Mesenchymal stem cell of adipose (primary cell): ENCODE measurements around a stretch of chr4.

- CAGE, long polyA plus RNA, result no peak
Observed at GRCh38 chr4:151198631-151199075, 78.3 kb upstream of the PRSS48 start.

GRCh38 chr4:151251638-151252795 is 24.9 kb upstream of the PRSS48 start:
- CAGE, long polyA plus RNA, result no peak

GRCh38 chr4:151257366-151258189 is 19.4 kb upstream of the PRSS48 start:
- CAGE, long polyA plus RNA, result no peak

DNA sequence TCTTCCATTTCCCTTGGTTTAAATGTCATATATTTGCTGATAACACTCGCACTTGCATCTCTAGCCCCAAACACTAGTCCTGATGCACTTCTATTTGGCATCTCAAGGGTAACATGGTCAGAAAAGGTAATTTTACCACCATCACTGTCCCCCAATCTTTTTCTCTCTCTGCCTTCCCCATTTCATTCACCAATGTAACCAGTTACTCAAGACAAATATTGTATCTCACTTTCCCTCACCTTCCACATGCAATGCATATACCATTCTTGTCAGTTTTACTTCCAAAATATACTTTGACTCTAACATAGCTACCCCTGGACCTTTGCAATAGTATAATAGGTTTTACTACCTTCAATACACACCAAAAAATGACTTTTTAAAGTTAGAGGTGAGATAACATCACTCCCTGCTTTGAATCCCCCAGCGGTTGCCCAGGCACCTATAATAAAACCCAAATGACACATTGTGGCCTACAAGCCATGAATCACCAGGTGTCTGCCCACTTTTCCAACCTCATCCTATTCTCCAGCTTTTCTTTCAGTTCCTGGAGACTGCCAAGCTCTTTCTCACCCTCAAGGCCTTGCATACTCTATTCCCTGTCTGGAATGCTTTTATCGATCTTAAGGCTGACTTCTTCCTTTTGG is 16.6 kb upstream of the PRSS48 start:
- CAGE, long polyA plus RNA, result no peak

DNA sequence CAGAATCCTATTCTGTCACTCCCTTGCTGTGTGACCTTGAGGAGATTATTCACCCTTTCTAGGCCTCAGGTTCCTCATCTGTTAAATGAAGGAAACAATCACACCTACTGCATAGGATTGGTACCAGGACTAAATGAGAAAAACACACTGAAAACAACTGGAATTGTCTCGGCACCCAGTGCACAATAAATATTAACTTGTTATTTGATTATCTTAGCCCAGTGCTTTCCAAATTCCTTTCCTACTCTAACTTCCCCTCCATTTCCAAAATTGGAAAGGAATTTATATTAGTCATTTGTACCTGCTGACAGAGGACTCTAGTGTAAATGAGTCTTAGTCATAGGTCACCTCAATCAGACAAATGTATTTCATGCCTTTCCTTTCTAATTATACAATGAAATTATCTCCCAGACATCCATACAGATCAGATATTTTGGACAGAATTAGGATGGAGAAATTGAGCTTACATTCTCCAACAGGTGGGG is 10.2 kb downstream of the SH3D19 start:
- CAGE, long polyA plus RNA, result no peak

GRCh38 chr4:151329090-151329648 is 3.8 kb upstream of the SH3D19 start:
- CAGE, long polyA plus RNA, result no peak

DNA sequence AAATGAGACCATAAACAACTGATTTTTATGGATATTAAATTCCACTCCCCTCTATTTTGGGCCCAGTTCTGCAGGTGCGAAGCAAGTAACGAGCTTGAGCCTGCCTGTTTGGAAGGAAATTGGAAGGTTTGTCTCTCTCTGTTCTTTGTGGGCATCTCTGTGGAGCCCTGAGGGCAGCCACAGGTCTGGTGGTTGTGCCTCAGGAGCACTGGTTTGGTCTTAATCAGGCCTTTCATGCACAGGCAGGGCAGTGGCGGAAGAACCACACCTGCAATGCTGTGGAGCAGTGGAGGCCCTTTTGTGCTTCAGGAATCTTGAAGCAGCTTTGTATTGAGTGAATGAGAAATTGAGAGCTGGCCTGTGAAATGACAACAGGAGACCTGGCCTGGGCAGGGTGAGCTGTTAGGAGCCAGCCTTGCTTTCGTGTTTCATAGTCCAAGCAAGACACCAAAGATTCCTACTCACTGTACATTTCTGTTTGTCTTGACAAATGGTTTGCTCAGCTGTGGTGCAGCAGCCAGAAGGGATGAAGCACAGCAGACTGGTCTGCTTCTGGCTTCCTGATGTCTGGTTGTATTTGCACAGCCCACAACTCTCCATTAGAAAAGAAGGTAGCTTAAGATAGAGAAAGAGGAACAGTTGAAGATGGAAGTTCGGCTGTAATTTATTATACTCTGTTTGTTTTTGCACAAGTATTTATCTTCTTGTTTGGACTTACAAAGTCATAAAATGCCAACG is 96.6 kb downstream of the GATB start:
- CAGE, long polyA plus RNA, result no peak

DNA sequence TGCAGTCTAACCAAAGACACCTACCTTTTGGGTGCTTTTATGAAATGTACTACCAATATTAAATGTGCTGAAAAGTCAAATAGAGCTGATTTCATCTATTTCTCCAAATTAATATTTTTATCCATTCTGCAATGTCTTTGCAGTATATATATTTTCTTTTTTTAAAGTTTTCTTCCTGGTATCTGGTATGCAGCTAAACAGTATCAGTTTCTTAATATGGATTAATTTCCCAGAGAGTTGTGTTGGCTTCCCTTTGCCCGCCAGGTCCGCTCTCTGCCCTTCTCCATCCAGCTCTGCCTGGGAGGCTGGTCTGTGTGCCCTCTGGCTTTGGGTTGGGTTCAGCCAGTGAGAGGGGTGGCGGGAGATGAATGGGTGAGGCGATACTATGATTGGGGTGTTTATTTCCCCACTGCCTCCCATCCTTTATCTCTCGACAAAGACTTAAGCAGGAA is 204.2 kb upstream of the GATB start:
- CAGE, long polyA plus RNA, result no peak

- CAGE, long polyA plus RNA, result no peak
Observed at GRCh38 chr4:152038288-152038787, 277.5 kb upstream of the GATB start.

DNA sequence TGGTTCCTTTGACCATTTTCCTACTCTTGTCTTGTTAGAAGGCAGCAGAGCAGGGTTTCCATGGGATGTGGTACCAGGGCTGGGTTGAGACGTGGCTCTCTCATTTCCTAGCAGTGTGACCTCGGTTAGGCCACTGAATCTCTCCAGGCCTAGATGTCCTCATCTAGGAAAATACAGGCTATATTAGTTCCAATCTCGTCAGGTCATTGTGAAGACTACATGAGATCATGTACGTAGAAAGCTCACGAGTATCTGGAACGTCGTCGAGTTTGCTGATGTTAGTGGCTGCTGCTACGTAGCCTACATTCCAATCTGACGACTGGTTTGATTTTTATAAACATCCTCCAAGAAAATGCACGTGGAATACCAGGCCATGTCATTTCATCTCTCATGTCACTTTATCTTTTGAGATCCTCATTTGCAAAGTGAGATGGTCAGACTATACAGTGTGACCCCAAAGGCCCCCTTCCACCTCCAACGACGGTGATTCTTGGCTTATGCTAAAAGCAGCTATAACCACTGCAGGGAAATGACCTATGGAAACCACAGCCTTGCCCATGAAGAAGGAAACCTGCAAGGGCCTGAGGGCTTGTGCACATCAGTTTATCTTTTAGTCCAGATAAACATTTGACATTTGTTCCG is 278.4 kb upstream of the GATB start:
- CAGE, long polyA plus RNA, result no peak

- CAGE, long polyA plus RNA, result no peak
Observed at GRCh38 chr4:152321986-152323328, 213.4 kb downstream of the FBXW7 start.

- CAGE, long polyA plus RNA, result no peak
Observed at GRCh38 chr4:152535440-152535693, 525 bp downstream of the FBXW7 start.

DNA sequence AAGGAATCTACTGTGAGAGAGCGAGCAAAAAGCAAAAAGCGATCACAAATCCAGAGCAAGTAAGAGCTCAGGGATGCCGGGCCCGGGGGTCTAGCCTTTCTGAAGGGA is 412 bp downstream of the TIGD4 start:
- CAGE, long polyA plus RNA, result no peak

- CAGE, long polyA plus RNA, result no peak
Observed at GRCh38 chr4:152937952-152938571, 1.9 kb downstream of the FHDC1 start.

- CAGE, long polyA plus RNA, result no peak
Observed at GRCh38 chr4:153127791-153128435, 76.3 kb upstream of the TRIM2 start.

DNA sequence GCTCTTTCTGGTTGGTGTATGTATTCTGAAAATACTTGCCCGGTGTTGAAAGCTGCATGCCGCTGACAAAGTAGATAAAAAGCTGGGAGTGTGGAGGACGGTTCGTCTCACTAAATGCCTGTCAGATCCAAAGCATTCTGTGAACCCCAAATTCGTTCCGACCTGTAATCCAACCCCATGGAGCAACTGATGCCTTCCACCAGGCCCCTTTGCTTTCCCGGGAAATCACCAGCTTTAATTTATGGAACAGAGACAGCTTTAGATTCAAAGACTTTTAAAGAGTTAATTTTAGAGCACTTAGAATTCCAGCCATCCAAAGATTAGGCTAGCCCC is 19.3 kb downstream of the TRIM2 start:
- CAGE, long polyA plus RNA, result no peak

DNA sequence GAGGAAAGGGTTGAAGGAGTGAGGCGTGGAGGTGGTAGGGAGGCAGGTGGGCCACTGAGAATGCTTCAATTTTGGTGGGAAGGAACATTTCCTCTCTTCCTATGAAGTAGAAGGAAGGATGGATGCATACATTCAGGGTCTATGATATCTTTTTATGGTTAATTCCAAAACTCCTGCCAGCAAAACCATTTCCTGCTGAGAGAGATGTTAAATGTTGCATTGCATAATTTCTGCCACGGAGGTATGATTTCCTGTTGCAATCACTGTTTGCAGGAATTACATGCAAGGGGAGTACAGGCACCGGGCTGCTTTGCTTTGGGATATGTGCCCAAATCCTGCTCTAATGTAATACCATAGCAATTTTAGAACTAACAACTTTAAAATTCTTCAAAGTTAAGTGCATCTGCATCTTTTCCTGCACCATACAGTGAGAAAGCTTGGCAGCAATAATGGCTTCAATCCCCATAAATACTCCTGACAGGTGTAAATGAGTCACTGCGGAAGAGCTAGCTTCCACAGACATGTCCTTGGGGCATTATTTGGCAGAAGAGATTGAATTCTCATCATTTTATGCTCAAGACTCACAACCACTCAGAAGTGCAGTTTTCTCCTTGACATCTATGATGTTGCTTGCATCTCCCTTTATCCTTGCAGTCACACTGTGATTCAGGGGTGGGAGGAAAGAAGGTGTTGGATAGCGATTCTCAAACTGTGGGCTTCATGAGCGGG is 29.6 kb downstream of the TRIM2 start:
- CAGE, long polyA plus RNA, result no peak

DNA sequence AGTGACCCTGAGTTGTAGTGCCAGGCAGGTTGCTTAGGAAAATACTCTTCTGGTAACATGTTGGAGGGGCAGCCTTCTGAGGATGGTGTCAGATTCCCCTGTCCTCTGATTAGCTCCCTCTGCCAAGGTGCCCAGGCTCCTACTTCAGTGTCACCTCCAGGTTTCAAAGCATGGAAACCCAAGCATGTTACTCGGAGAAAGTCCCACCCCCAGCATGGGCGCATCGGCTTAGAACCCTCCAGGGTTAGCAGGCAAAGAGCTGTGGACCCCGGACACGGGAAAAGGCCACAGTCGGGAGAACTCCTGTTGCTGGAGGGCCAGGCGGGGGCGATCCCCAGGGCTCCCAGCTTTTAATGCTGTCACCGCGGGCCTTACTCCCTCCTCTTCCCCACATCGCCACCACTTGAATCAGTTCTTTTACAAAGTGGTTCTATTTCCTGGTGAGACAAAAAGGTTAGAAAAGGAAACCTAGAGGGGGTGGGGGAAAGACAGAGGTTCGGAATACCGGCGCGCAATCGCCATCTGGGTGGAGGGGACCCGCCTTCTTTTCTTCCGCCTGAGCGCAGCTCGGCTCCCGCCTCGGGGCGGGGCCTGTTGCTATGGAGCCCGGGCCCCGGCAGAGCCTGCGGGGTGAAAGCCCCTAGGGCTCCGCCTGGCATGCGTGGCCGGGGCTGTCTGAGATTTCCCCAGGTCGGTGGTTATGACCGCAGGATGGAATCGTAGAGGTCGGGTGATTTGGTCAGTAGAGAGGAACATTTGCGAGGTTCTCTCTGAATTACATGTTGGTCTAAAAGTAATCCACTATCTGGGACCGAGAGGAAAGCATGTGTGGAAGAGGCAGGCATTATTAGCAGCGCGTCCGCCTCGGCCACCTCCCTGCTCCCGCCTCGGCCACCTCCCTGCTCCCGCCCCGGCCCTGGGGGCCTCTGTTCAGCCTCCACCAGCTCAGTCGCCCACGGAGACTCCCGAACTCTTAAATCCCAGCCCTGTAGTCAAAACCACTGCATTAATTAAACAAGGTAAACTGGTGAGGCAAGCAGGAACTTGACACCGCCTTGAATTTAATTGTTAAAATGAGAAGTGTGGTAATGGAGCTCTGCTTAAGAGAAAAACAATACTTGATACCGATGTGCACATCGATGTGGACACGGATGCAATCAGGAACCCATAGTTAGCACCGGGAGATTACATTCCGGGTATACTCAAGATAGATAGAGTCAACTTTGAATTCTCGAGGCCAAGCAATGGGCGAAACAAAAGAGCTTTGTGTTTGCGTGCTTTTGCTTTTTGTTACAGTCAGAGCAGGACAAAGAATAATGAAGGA is 44.9 kb downstream of the TRIM2 start:
- CAGE, long polyA plus RNA, result no peak

GRCh38 chr4:153570134-153570605 is 104.0 kb downstream of the TMEM131L start:
- CAGE, long polyA plus RNA, result no peak

- CAGE, long polyA plus RNA, result no peak
Observed at GRCh38 chr4:153684503-153685167, 555 bp downstream of the TLR2 start.